Lower leg skin (tissue), 2 donors: ENCODE measurements around the genes SLC35D3, PERP and PBOV1.

DNA sequence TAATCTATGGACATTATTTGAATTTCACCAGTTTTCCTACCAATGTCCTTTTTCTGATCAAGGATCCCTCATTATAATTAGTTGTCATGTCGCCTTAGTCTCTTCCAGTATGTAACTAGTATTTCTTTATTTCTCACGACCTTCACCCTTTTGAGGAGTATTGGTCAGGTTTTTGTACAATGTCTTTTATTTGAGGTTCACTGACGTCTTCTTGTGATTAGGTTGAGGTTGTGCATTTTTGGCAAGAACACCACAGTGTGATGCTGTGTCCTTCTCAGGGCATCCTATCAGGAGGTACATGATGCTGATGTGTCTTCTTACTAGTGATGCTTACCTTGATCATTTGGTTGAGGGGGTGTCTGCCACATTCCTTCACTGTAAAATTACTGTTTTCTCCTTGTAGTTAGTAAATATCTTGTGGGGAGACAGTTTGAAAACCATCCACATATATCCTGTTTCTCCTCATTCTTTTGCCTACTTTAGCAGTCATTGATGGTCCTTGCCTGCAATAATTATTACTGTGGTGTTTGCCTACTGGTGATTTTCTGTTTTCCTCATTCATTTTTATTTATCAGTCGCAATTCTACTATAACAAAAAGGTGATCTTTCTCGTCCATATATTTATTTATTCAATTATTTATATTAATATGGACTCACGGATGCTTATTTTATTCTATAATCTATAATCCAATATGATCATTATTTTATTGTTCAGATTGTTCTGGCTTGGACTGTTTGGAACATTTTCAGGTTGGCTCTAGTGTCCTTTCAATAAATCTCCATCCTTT is 25.5 kb upstream of the MAP7 start:
- PRO-cap = no peak
- RAMPAGE, long total RNA, 2 experiments = no peak in any of the 2 experiments

DNA sequence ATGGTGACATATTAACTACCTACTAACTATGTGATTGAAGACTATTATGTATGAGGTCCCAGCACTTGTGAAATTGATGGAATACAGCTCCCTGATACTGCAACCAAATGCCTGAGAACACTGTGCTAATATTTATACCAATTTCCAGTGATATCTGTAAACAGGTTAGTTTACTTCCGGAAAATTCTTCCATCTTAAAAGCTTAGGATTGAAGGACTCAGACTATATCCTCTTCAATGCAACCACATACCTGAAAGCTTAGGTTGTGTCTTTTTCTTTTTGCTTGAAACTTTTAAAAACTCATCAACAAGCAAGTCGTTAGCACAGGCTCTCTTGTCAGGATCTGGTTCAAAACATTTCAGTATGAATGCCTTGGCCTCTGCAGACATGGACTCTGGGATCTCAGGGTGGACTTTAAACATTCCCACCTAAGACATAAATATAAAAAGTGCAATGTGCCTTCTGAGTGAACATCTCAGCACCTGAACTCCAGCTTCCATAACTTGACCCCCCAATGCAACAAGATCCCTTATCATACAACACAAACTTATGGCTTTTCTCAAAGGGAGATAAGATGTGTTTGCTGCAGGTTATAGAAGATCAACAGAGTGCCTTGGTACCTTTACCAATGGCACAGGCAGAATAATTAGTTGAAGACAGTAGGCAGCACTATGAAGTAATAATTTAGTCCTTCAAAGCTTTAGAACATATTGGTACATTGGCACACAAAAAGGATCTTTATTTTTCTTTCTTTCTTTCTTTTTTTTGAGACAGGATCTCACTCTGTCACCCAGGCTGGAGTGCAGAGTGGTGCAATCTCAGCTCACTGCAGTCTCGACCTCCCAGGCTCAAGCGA is 51.6 kb upstream of the MAP7 start:
- PRO-cap = no peak
- RAMPAGE, long total RNA, 2 experiments = start-site peak on the minus strand in 1 of 2 experiments, centred at position 331 of the sequence, 21 reads per replicate

DNA sequence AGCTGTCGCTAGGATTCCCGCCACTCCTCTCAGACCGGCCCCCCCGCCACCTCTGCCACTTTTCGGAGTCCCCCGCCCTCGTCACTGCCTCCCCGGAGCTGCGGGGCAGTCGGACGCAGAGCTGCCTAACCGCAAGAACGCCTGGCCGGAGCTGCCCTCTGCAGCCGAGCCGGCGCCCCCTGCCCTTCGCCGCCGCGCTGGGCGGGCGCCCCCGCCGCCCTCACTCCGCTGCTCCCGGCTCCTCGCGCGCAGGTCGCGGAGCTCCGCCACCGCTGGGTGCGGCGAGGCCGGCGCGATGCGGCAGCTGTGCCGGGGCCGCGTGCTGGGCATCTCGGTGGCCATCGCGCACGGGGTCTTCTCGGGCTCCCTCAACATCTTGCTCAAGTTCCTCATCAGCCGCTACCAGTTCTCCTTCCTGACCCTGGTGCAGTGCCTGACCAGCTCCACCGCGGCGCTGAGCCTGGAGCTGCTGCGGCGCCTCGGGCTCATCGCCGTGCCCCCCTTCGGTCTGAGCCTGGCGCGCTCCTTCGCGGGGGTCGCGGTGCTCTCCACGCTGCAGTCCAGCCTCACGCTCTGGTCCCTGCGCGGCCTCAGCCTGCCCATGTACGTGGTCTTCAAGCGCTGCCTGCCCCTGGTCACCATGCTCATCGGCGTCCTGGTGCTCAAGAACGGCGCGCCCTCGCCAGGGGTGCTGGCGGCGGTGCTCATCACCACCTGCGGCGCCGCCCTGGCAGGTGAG is at the start of gene SLC35D3:
Gene SLC35D3 (plus strand): TSS at position 168 of the 739 bp plus-strand sequence.
- PRO-cap = no peak
- RAMPAGE, long total RNA, 2 experiments = no peak in any of the 2 experiments

DNA sequence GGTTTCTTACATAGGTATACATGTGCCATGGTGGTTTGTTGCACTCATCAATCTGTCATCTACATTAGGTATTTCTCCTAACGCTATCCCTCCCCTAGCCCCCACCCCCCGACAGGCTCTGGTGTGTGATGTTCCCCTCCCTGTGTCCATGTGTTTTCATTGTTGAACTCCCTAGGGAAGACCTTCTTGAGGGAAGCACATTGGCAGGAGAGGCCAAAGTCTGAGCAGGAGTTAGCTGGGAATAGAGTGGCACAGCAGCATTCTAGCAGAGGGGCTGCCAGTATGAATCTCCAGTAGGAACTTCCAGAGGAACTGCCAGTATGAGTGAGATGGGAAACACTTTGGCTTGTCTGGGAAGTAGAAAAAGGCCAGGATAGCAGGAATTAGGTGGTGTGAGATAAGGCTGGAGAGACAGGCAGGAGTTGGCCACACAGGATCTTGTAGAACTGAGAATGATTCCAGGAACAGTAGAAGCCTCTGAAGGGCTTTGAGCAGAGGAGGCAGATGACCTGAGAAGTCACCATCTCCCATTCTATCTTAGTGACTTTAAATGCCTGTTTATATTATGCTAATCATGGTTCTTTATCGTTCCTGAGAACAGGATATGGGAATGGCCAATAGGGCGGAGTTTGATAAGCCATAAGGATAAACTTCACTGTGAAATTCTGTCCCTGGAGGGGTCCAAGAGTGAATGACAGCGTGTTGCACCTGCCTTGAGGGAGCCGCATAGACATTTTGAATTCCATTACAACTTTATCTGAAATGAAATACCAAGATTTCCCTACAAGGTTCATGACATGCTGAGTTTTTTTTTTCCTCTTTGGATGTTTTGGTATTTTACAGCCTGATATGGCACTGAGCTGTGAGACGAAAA is 2.7 kb downstream of the IL20RA start:
- PRO-cap = bidirectional peak, plus-strand start at position 668 of the sequence, minus-strand start at position 454 of the sequence
- RAMPAGE, long total RNA, 2 experiments = no peak in any of the 2 experiments

- PRO-cap = no peak
- RAMPAGE, long total RNA, 2 experiments = no peak in any of the 2 experiments
These were observed 177.0 kb upstream of the TNFAIP3 start for GRCh38 chr6:137690095-137690387.

GRCh38 chr6:137707451-137707889 is 159.6 kb upstream of the TNFAIP3 start:
- PRO-cap = no peak
- RAMPAGE, long total RNA, 2 experiments = no peak in any of the 2 experiments

DNA sequence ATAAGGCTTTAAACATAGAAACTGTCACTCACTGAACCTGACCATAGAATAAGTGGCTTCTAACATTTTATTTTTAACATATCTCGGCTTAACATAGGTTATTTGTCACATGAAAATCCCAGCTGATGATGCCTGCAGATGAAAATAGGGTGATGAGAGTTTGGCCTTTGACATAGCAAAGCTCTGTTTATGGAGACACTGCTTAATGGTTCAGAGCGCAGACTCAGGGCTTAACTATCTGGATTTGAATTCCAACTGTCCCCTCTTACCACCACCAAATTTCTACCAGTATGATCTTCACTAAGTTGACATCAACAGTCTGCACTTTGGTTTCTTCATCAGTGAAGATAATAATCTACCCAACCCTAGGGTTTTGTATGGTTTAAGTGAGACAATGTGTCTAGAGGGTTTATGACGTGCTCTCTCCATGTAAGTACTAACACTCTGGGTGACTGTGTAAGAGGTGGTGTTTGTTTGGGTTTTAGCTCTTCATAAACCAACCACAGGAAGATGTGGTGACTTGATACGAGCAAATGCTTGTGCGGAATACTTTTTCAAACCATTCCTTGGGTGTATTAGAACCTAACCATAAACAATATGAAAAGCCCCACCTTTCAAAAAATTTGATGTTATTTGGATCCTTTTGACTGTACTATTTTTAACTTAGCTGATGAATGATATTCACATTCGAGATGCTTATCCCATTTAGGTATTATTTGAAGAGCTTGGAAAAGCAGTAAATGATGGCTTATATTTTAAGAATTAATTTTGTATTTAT is 151.4 kb upstream of the TNFAIP3 start:
- PRO-cap = no peak
- RAMPAGE, long total RNA, 2 experiments = no peak in any of the 2 experiments

DNA sequence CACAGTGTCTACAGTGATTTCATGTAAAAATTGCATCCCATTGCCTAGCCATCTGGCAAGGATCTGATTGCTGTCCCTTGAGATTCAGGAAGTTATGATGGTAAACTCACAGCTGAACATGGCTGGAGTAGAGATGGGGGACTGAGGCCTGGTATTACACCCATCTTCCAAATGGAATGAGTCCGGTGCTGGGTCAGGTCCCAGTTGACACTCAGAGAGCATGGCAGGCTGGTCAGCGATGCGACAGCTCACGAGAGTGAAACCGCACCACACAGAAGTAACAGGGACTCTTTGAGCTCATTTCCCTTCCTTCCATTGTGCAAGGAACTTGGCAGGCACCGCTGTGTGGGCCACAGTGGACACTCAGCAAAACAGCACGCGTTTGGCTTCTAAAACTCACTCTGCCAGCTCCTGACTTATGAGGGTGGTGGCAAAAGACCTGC is 142.3 kb upstream of the TNFAIP3 start:
- PRO-cap = no peak
- RAMPAGE, long total RNA, 2 experiments = no peak in any of the 2 experiments

GRCh38 chr6:137910421-137910904 is 43.4 kb downstream of the TNFAIP3 start:
- PRO-cap = no peak
- RAMPAGE, long total RNA, 2 experiments = no peak in any of the 2 experiments

- PRO-cap = unidirectional peak, plus-strand start at chr6:137944587
- RAMPAGE, long total RNA, 2 experiments = no peak in any of the 2 experiments
These were observed 77.4 kb downstream of the TNFAIP3 start for GRCh38 chr6:137944411-137944830.

- PRO-cap = bidirectional peak, plus-strand start at chr6:138107591, minus-strand start at chr6:138107419
- RAMPAGE, long total RNA, 2 experiments = start-site peak on the plus strand in 1 of 2 experiments, at chr6:138107579-138107610 at its widest, 5 reads per replicate; start-site peak on the minus strand in 2 of 2 experiments, at chr6:138107134-138107453 at its widest, 216 to 7,235 reads per replicate
These were observed at the start of gene PERP for GRCh38 chr6:138106792-138107723. Gene PERP, minus strand, starts transcription at chr6:138107419.

- PRO-cap = no peak
- RAMPAGE, long total RNA, 2 experiments = no peak in any of the 2 experiments
These were observed at the start of gene PBOV1 for GRCh38 chr6:138218201-138218834. Gene PBOV1, minus strand, starts transcription at chr6:138218491.

DNA sequence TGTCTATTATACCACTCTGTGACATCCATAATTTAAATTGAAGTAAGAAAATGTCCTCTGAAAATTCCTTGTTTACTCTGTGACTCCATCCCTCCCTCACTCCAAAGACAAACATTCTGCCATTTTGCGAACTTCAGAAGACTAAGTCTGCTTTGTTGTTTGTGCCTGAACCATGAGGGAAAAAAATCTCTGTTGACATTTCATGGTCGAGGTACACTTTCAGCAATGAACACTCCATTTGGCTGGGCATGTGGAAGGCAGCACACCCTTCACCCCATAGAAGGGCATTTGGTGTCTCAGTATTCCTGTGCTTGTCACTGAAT is 4.6 kb upstream of the PBOV1 start:
- PRO-cap = no peak
- RAMPAGE, long total RNA, 2 experiments = no peak in any of the 2 experiments

- PRO-cap = no peak
- RAMPAGE, long total RNA, 2 experiments = no peak in any of the 2 experiments
These were observed 8.8 kb downstream of the HEBP2 start for GRCh38 chr6:138412817-138413267.

- PRO-cap = no peak
- RAMPAGE, long total RNA, 2 experiments = no peak in any of the 2 experiments
These were observed 9.8 kb downstream of the HEBP2 start for GRCh38 chr6:138413453-138414544.

DNA sequence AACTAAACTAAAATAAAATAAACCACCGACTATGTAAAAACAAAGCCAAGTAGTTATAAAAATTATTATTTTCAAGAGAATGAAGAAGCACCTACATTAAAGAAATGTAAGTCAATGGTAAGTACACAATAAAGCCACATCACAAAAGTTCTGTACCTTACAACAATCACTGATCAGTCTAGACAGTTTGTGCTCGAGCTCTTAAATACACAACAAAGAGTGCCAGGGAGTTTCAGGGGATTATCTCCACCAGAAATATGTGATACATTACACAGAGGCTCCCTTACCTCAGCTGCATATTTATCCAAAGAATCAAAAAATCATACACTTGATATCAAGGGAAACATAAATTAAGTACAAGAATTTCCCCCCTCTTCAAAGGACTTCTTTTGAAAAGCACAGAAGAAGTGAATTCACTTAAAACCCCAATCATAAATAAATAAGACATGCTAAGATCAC is 729 bp downstream of the NHSL1 start:
- PRO-cap = no peak
- RAMPAGE, long total RNA, 2 experiments = start-site peak on the minus strand in 1 of 2 experiments, centred at position 191 of the sequence, 9 reads per replicate

DNA sequence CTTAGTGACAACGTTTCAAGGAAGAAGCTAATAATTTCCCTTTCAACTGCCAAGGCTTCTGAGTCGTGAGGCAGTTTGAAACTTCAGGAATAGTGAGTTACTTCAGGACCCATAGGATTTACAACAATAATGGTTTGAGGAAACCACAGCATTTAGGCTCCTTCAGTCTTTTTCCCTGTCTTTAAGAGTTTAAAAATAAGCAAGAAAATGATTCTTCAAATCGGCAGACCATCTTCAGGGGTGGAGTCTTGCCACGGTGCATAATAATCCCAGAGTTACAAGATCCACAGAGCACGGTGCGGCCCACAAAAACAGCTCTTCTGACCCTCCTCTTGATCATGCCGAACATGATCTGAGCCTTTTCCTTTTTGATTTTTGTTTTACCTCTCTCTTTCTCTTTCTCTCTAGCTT is 55.5 kb upstream of the NHSL1 start:
- PRO-cap = no peak
- RAMPAGE, long total RNA, 2 experiments = no peak in any of the 2 experiments

GRCh38 chr6:138852496-138852985 is 56.7 kb downstream of the ECT2L start:
- PRO-cap = no peak
- RAMPAGE, long total RNA, 2 experiments = no peak in any of the 2 experiments

GRCh38 chr6:138919170-138920038 is 68.6 kb downstream of the REPS1 start:
- PRO-cap = no peak
- RAMPAGE, long total RNA, 2 experiments = start-site peak on the minus strand in 1 of 2 experiments, at chr6:138919409-138919738 at its widest, 29 reads per replicate

- PRO-cap = no peak
- RAMPAGE, long total RNA, 2 experiments = no peak in any of the 2 experiments
These were observed 988 bp upstream of the REPS1 start for GRCh38 chr6:138989032-138989450.